Jurkat, Clone E6-1 (cell line): ENCODE results near the gene PRUNE2.

- RRBS, result 0% methylated on average over 2 of the region's 37 CpGs
Measured at GRCh38 chr9:74951449-74952080, 1.1 kb downstream of the C9orf40 start.

DNA sequence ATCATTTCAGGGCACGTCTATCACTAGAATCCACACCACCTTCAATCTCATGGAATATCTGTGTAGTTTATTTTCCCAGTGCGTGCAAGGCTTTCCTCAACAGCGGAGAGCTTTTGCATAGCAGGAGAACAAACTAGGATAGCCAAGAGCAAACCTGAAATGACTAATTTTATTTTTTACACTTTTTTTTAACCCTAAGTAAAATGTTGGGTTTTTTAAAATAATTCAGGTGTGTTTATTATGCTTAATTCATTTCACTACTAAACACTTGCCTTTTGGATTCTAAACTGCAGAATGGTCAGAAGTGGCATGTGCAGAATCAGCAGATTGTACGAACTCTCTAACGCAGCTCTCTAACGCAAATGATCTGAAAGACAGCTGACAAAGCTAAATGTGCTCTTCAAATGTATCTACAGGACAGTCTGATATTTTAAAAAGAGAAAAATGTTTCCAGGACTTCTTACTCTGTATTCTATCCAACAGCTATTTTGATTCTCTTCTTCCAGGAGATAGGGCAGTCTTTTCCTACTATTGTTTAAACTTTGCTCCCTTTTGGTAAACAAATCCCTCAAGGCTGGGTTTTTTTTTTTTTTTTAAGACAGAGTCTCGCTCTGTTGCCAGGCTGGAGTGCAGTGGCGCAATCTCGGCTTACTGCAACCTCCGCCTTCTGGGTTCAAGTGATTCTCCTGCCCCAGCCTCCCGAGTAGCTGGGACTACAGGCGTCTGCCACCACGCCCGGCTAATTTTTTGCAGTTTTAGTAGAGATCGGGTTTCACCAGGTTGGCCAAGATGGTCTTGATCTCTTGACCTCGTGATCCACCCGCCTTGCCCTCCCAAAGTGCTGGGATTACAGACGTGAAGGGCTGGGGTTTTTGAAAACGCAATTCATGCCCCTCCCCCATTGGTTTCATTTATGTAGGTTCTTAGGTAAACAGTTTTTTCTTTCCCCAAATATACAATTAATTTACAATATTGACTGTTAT, 1.3 kb downstream of the NMRK1 start:
- RRBS, result no CpG with 5 or more reads among the region's 19 CpGs

DNA sequence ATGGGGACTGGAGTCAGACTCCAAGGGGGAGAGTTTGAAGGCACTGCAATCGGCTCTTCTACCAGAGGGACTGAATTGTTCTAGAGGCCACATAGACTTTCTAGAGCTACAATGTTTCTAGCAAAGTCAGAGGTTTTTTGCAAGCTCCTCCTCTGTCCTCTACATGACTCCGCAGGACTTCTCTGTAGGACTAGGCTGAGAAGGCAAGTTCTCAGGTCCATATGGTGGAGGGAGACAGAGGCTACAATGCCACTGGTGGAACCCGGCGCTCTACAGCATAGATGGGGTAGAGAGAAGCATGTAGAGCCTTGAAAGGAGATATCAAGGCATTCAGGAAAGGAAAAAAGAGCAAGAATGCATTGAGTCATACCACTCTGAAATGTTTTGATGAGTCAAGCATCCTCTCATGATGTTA, 178.3 kb downstream of the RFK start:
- RRBS, result no CpG with 5 or more reads among the region's 4 CpGs

GRCh38 chr9:76373021-76373538, 21.1 kb downstream of the RFK start:
- RRBS, result no CpG with 5 or more reads among the region's 3 CpGs

DNA sequence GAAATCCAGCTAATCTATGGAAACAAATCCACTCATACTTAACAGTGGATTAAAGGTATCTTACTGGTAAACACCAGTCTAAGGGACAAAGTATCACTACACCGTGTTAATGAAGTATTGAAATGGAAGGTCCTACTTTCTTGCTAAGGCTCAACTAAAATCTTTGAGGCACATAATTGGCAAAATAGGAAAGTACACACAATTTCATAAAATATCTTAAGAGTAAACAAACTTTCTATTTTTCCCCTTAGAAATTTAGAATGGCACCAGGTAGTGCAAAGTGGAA, 155.2 kb downstream of the GCNT1 start:
- RRBS, result no CpG with 5 or more reads among the region's 1 CpG

GRCh38 chr9:76906004-76907162, at the start of gene PRUNE2:
TSS of gene PRUNE2 (minus strand) at chr9:76906114.
- RRBS, result 63% methylated on average over 13 of the region's 72 CpGs

GRCh38 chr9:77016754-77017107, 2.7 kb upstream of the FOXB2 start:
- RRBS, result no CpG with 5 or more reads among the region's 17 CpGs

- RRBS, result no CpG with 5 or more reads among the region's 7 CpGs
Measured at GRCh38 chr9:77751697-77752503, 103.8 kb upstream of the GNA14 start.

DNA sequence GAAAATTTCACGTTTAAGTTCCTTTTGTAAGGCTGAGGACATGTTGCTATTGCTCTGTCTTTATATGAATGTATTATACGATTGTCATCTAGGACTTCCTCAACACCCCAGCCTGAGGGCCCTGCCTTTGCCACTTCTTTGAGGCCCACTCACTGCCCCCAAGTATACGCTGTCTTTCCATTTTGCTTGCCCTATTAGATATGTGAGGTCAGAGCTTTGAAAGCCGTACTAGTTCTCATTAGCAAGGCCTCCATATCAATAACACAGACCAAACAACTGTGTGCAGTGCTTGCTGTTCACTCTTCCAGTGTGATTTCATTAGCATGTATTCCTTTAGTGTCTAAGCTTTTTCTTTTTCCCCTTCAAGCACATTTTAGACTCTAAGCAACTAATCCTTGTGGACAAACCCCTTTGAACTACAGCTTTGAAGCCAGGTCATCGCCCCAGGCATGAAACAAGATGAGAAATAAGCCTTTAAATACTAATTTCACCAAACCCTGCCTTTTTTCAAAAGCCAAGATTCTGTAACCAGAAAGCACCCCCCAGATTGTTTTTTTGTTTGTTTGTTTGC, 140.0 kb downstream of the GNAQ start:
- RRBS, result no CpG with 5 or more reads among the region's 5 CpGs

GRCh38 chr9:77898050-77898647, 133.5 kb downstream of the GNAQ start:
- RRBS, result no CpG with 5 or more reads among the region's 1 CpG

GRCh38 chr9:77908333-77908869, 123.2 kb downstream of the GNAQ start:
- RRBS, result no CpG with 5 or more reads among the region's 2 CpGs

GRCh38 chr9:78200985-78201582, 34.8 kb upstream of the CEP78 start:
- RRBS, result no CpG with 5 or more reads among the region's 13 CpGs

DNA sequence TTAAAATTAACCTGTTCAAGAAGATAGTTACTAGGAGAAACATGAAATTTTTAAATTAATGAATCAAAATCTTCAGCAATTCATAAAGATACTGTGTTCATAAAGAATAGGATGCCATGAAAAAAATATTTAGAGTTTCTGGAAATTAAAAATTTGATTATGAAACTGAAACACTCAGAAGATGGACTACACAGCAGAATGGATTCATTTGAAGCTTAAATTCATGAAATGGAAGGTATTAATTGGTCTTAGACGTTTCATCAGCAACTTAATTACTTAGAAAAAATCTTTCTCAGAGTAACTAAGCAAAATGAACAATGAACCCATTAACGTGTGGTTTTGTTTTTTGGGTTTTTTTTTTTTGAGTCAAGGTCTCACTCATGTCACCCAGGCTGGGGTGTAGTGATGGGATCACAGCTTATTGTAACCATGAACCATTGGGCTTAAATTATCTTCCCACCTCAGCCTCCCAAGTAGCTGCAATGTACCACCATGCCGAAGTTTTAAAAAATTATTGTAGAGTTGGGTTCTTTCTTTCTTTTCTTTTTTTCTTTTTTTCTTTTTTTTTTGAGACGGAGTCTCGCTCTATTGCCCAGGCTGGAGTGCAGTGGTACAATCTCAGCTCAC, 25.5 kb upstream of the PSAT1 start:
- RRBS, result no CpG with 5 or more reads among the region's 5 CpGs

DNA sequence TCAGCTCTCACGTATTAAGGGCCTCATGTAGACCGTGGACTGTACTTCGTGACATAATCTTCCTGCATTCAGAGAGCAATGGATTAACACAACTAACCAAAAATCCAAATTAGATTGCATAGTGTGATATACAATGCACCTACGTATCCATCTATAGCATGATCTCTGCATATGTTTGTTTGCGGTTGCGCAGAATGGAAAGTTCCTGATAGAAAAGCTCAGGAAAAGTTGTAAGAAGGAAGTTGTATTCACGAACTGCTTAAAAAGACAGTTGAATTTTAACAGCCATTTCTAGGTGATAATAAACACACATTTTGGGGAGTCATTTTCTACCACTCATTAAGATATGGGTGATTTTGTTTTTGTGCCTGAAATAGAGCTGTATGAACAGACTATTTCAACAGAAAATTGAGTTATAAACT, 869.0 kb downstream of the TLE4 start:
- RRBS, result no CpG with 5 or more reads among the region's 7 CpGs

GRCh38 chr9:81371869-81372158, 317.5 kb downstream of the TLE1 start:
- RRBS, result no CpG with 5 or more reads among the region's 6 CpGs

DNA sequence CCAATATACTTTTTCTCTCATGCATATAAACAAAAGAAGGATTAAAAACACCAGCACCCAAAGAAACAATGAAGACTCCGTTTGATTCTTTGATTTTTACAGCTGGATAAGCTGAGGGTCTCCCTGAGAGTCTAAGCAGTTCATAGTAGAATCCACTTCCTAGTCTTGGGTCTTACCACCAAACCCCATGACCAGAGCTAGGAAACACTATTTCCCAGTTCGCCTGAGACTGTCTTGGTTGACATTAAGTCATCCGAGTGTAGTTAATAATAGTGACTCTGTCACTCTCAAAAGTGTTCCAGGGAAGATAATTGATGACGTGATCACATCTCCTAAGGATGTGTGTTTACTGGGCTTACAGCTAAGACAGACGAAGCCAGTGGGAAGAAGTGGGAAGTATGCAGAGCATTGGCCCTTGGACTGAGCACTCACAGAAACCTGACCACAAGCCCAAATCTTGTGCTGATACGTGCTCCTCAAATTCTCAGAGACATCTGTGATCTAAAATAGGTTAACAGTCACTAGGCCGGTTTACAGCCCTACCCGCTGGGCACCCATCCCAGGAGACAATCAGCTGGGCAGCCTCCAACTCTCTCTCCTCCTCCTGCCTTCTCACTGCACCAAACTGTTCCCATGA, 316.7 kb downstream of the TLE1 start:
- RRBS, result no CpG with 5 or more reads among the region's 8 CpGs

DNA sequence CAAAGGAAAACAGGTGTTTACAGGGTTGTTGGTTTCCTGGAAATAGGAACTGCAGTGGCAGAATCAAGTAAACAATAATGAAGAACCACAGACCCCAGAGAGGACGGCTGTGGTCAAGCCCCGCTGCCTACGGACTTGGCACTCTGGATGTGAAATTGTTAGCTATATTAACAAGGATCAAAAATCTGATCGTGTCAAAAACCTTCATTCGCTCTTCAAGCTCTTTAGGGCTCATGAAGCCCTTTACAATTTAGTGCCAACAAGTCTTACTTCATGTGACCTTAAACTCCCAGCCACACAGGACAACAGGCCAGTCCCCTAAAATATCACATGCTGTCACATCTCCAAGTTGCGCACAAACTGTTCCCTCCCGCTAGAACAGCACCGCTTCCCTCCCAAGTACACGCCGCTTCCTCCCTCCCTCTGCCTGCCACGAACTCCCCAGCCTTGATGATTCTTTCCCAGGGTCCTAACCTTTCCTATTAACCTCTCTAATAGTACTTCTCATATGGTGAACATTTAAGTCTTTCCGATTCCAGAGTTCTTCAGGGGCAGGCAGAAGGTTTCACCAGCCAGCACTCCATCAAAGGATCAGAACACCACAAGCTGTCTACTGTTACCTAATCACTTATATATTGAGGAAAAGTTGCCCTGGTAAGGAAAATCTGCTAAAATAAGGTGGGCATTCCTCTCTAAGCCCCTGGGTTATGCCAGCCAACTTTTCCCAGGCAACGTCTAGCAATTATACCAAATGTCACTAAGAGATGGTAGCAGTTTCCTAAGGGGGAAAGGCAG, 91.2 kb downstream of the TLE1 start:
- RRBS, result no CpG with 5 or more reads among the region's 13 CpGs

DNA sequence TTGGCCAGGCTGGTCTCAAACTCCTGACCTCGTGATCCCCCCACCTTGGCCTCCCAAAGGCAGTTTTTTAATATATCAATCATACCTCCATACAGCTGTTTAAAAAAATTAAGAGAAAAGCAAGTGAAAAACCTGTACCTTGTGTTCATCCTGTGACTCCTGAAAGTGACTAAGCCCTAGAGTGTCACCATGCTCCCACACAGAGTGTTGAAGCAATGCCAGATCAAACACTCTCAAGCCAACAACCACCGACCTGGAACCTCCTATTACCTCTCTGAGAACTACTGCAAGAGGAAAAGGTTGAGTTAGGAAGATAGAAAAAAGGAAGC, 123.5 kb downstream of the RASEF start:
- RRBS, result no CpG with 5 or more reads among the region's 2 CpGs

DNA sequence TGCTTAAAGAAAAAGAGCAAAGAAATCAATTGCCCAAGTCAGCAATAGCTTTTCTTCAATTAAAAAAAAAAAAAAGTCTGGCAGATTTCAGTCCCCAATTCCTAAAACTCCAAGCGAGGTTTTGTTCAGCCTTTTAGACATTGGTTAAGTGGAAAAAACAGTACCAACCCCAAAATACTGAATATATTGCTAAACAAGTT, 142.6 kb downstream of the FRMD3 start:
- RRBS, result no CpG with 5 or more reads among the region's 1 CpG

DNA sequence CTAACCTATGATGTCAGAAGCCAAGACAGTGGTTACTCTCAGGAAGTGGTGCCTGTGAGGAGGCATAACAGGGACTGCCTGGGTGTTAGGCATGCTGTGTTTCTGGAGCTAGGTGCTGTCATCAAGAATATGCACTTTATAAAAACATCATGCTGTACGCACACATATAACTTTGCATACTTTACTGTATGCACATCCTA, 30.1 kb downstream of the FRMD3 start:
- RRBS, result no CpG with 5 or more reads among the region's 1 CpG